AG04449 (cell line): ENCODE measurements around a stretch of chr10.

DNA sequence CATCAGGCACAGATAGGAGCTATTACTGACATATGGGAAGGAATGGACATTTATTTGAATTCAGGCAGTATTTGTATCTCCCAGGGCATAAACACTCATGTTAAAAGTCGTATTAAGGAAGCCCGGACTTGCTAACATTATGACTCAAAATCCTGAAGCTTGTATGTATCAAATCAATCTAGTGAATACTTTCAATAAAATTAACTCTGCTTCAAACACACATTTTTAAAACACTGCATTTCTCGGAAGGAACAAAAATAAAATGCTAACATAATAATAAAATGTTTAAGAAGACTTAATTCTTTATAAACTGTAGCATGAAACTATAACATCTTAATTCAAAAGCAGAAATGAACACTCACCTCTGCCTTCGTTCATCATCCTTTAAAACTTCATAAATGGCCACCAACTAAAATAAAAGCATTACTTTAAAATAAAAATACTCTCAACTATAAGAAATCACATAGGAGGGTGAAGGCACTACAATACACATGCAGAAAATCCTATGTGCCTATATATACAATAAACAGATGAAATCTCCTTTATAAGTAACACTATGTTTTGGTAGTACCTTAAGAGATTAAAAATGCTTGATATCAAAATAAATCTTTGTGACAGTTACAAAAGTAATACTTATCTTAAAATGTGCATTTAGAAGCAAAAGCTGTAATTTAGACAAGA is 75.2 kb downstream of the DNAJC1 start:
- RRBS: no CpG with 5 or more reads among the region's 4 CpGs

DNA sequence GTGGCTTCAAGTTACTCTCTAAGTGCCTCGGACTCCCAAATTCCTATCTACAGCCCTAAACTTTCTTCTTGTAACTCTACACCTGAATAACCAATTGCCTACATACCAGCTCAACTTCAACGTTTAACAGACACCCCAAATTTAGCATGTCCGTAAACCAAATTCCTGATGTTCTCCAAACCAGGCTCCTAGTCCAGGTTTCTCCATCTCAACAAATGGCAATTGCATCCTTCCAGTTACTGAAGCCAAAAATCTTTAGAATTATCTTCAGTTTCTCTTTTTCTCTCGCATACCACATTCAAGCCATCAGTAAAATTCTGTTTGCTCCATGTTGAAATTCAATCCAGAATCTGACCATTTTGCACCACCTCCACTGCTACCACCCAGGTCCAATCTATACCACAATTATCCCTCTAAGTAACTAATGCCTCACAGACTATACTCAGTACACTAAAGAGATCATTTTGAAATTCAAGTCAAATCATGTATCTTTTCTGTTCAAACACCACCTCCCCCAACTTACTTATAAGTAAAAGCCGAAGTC is 3.6 kb downstream of the DNAJC1 start:
- RRBS: no CpG with 5 or more reads among the region's 5 CpGs

- RRBS: no CpG with 5 or more reads among the region's 7 CpGs
Observed at GRCh38 chr10:22002341-22002655, 1.2 kb downstream of the DNAJC1 start.

- RRBS: no CpG with 5 or more reads among the region's 16 CpGs
Observed at GRCh38 chr10:22230436-22230859, 12.6 kb upstream of the EBLN1 start.

DNA sequence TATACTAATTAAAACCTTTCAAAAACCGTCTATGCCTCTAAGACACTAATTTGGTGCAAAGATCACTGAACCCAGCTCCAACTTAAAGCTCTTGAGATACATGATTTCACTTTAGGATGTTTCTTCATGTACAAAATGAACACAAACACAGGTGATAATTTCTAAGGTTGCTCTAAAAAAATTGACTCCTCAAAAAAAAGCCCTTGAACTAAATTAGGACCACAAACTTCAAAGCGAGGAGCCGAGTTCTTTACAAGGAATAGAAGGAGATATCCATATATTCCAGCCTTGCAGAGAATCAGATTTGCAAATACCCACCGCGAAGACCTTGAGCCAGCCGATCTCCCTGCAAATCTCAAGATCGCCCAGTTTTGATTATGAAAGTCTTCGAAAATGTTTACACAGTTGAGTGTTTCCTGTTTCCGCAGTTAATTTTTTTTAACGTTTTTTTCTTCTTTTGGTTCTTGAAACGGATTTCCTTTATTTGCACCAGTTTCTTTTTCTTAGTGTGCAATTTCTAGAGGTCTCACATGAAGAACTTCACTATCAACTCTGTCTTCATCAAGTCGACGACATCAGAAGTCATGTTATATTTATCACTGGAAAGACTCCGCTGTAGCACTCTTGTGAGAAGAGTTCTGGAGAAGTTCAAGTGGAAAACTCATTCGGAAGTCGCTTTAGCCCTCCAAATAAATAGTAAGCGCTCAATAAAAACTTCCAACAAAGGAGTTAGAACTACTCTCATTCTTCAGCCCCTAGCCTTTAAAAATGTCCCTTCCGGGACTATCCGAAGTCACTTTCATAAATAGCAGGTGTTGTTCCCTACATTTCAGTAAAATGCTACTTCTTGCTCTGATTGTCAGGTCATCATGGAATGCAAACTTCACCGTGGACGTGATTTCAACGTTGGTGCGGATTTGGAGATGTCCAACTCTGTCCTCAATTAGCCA is 12.1 kb upstream of the SPAG6 start:
- RRBS: no CpG with 5 or more reads among the region's 23 CpGs

DNA sequence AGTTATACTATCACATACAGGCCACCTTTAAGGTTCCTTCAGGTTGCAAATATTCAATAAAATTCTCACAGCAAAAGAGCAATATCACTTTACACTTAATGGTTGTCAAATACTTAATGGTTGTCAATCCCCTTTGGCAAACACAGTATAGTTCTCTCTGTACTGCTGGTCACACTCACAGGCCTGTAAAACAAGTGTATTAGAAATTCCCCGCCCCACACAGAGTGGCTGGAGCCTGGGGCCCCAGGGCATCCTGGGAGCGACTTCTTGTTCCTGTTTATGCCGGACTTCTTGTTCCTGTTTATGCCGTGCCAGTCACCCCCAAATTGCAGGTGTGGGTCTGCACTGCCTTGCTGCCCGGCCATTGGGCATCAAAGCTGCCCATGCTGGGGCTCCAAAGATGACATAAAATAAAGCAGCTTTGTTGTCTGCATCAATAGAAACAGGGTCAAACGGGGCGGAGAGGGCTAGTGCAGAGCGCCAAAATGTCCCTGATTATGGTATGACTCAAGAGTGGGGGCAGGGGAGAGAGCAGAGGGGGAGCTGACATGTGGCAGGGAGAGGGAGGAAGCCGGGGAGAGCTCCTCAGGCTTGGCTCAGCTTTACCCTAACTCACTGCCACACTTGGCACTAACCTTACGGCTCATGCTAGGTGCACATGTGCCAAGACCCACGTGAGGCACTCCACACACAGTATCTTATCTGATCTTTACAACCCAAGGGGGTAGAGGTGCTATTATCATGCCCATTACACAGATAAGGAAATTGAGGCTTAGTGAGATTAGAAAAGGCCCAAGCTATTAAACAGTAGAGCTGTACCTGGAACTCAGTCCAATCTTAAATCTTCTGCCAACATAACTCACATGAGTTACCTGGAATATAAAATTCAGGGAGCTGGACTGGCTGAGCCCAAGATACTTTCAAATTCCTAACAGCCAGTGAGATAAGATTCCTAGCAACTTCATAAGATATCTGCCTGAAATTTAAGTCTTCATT is 98.4 kb downstream of the PIP4K2A start:
- RRBS: 77% methylated on average over 3 of the region's 11 CpGs

- RRBS: no CpG with 5 or more reads among the region's 3 CpGs
Observed at GRCh38 chr10:23055368-23056041, 39.9 kb upstream of the MSRB2 start.

GRCh38 chr10:23192785-23193396 is 779 bp downstream of the PTF1A start:
- RRBS: 3% methylated on average over 25 of the region's 82 CpGs

GRCh38 chr10:23367757-23368801 is 23.5 kb upstream of the C10orf67 start:
- RRBS: no CpG with 5 or more reads among the region's 6 CpGs

GRCh38 chr10:24241519-24241913 is 32.6 kb downstream of the KIAA1217 start:
- RRBS: no CpG with 5 or more reads among the region's 4 CpGs

DNA sequence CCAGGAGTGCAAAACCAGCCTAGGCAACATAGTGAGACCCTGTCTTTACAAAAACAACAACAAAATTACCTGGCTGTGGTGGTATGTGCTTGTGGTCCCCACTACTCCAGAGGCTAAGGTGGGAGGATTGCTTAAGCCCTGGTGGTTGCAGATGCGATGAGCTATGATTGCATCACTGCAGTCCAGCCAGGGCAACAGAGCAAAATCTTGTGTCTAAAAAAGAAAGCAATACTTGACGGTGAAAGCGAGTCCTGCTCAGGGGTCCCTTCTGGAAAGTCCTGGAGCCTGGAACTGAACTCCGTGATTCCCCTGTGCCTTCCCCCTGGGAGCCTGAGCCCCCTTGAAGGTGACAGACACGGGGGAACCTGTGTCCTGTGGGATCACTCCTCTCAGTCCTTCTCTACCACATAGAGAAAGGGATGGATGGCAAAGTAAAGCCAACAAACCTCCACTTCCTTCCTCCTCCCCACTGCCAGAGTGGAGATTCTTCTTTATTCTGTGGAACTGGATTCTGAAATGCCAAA is 50.5 kb downstream of the KIAA1217 start:
- RRBS: no CpG with 5 or more reads among the region's 5 CpGs

GRCh38 chr10:24416222-24416644 is 207.3 kb downstream of the KIAA1217 start:
- RRBS: no CpG with 5 or more reads among the region's 4 CpGs

DNA sequence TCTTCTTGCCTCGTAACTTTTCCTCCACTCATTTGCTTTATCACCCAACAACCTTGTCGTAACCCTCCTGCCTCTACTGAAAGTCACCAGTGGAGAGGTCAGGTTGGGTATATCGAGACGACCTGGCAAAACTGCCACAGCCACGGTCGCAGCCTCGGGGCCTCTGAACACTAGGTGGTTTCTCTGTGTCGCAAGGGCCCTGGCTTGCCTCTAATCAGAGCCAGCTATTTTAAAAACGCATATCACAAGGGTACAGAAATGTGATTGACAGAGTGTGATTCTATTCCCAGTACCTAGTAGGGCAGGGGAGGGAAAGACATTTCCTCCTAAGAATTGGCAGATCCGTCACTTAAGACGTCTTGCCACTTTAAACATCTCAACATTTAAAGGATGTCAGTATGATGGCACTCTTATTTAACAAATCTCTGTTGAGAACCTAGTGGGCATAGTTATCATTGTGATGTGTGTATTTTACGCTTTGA is 197.6 kb downstream of the ARHGAP21 start:
- RRBS: no CpG with 5 or more reads among the region's 12 CpGs

GRCh38 chr10:24552073-24552840 is 171.4 kb downstream of the ARHGAP21 start:
- RRBS: no CpG with 5 or more reads among the region's 18 CpGs

- RRBS: no CpG with 5 or more reads among the region's 5 CpGs
Observed at GRCh38 chr10:24623021-24623786, 100.5 kb downstream of the ARHGAP21 start.

GRCh38 chr10:24894612-24895292 is 57.7 kb downstream of the PRTFDC1 start:
- RRBS: no CpG with 5 or more reads among the region's 11 CpGs

GRCh38 chr10:24958576-24959025 is 6.2 kb upstream of the PRTFDC1 start:
- RRBS: no CpG with 5 or more reads among the region's 5 CpGs

DNA sequence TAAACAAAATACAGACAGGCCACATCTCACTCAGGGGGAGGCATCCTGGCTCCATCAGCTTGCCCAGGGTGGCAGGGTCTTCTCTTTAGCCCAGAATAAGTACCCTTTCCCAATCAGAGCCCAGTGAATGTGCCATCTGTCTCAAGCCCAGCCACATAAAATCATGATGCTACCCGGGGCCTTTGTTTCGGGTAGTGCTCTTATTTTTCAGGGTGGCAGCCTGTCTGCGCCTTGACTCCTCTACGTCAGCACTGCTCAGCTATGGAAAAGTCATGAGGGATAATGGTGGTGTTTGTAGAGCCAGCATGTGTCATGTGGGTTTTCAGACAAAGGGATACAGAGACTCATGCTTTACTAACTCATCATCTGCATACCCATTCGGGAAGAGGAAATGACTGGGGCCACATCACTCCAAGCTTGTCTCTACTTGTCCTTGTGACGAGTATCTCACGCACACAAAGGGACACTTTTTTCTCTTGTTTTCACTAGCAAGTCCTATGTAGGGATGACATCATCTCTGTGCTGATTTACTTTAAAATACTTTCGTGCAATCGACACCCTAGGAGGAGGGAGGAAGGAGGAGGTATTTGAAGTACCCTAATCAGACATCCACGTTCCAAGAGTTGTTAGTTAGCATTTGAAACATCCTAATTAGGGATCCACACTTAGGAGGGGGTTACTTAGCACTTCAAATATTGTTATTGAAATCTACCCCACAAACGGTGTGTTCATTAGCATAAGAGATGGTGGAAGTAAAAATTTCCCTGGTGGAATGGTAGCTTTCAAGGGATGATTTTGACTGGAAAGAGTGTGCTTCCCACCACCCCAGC is 51.8 kb downstream of the THNSL1 start:
- RRBS: no CpG with 5 or more reads among the region's 11 CpGs

- RRBS: no CpG with 5 or more reads among the region's 19 CpGs
Observed at GRCh38 chr10:25253076-25253427, 78.3 kb downstream of the GPR158 start.

- RRBS: no CpG with 5 or more reads among the region's 23 CpGs
Observed at GRCh38 chr10:26392134-26392850, 45.8 kb upstream of the APBB1IP start.